ENCODE data around the gene GATB.

DNA sequence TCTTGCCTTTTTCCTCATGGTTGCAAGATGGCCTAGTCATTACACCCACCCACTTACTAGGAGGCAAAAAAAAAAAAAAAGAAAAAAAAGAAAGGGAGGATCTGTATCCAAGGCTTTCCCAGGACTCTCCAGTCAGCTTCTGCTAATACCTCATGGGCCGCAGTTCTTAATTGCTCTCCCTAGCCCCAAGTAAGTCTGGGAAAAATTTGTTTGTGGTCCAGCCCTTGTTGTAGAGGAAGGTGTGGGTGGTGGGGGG, 24.1 kb downstream of the ARHGAP10 start:
- RRBS: no CpG with 5 or more reads among the region's 1 CpG

GRCh38 chr4:147921717-147922405, 190.0 kb downstream of the ARHGAP10 start:
- RRBS: no CpG with 5 or more reads among the region's 6 CpGs

DNA sequence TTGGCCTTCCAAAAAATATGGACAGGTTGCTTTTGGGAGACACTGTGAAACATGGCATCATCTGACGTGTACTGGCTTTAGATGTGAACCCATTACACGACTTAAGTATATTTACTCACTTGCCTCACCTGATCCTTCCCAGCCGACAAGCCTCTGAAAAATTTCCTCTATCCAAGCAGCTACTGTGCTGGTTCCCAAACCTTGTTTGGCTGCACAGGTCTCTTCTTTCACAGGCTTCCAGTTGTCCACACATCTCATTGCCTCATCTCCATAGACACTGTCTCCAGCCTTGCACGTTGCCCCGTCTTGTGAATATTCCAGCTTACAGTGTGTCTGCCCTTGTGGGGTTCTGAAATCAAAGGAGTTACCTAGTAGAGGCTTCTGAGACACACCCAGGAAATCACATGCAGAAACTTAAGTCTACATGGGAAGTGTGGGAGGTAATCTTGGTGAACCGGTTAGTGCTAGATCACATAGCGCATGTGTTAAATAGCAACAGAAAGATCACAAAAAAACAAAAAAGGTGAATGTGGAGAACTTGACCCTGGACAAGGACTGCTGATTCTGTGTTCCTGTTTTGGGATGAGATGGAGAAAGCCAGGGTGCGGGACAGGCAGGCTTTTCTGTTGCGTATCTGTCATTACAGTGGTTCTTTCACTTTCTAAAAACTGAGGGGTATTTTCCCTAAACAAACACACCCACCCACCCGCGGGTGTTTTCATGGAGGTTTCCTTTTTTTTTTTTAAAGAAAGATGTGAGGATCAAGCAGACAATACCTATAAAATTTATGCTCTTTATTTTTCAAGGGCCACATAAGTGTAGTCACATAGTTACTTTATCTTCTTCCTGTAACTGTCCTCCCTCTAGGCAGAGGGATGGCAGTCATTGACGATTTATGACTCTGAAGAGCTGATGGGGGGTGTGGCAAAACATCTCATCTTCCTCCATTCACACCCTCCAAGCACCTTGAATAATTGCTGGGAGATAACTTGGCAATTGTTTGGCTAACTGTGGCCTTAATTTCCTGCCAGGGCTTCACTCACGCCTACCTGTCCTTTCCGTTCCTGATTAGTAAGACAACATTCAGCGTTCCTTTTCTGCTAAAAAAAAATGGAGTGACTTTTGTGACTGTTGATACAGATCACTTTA, 328.9 kb downstream of the ARHGAP10 start:
- RRBS: no CpG with 5 or more reads among the region's 15 CpGs

DNA sequence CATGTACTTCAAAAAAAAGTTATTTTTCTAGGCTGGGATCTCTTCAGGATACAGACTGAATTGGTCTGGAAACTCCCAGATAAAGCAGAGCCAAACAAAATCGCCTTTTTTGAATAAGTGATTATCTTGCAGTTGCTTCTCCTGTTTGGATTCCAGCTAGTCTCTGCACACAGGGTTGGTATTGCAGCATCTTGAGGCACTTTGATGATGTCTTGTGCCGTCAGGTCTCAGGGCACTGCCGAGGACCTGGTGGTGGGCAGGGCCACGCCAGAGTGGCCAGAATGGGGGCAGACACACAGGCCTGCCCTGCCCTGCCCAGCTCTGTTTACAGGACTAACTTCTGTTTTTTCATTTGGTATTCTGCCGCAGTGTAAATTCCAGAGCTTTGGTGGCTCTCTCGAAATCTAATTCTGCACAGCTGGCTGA, 276.1 kb downstream of the NR3C2 start:
- RRBS: no CpG with 5 or more reads among the region's 6 CpGs

DNA sequence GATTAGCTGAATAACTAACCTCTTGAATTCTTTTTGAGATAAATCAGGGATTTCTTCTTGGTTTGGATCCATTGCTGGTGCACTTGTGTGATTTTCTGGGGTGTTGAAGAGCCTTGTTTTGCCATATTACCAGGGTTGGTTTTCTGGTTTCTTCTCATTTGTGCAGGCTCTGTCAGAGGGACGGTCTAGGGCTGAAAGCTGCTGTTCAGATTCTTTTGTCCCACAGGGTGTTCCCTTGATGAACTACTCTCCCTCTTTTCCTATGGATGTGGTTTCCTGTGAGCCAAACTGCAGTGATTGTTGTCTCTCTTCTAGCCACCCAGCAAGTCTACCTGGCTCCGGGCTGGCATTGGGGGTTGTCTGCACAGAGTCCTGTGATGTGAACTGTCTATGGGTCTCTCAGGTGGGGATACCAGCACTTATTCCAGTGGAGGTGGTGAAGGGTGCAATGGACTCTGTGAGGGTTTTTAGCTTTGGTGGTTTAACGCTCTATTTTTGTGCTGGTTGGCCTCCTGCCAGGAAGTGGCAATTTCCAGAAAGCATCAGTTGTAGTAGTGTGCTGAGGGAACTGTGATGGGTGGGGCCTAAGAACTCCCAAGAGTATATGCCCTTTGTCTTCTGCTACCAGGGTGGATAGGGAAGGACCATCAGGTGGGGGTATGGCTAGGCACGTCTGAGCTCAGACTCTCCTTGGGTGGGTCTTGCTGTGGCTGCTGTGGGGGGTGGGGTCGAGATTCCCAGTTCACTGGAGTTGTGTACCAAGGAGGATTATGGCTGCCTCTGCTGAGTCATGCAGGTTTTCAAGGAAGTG, 250.1 kb downstream of the NR3C2 start:
- RRBS: no CpG with 5 or more reads among the region's 5 CpGs

DNA sequence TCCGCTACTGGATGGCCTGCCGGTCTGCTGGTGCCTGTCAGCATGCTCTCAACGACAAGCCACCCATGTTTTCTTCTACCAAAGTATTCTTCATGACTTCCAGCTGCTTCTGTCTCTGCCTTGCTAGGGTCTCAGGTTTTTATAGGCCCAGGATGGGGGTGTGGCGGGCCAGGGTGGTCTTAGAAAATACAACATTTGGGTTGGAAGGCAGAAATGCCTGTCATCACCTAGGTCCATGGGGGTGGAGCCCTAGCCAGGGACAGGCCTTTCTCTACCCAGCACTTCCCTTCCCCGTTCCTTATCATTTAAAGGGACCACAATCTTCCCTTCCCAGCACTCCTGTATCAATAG, 108.5 kb upstream of the IQCM start:
- RRBS: no CpG with 5 or more reads among the region's 5 CpGs

DNA sequence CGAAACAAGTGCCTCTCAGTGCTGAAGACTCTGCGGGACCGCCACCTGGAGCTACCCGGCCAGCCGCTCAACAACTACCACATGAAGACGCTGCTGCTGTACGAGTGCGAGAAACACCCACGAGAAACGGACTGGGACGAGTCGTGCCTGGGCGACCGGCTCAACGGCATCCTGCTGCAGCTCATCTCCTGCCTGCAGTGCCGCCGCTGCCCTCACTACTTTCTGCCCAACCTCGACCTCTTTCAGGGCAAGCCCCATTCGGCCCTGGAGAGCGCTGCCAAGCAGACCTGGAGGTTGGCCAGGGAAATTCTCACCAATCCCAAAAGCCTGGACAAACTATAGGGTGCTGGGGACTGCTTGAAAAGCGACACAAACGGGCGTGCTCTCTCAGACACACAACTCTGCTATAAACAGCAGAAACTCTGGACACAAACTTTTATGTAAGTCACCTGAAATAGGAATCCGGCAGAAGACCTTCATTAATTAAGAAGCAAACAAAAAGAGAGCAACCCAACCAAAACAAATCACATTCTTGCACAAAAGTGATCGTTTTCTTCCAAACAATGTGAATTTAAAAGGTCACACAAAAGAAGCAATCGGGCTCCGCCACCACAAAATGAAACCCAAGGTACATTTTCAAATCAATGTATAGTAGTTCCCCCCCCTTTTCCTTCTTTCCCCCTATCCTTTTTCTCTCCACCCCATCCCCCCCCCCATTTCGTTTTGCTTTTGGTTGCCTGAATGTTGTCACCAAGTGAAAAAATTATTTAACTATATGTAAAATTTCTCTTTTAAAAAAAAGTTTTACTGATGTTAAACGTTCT, 2.0 kb downstream of the MAB21L2 start:
- RRBS: 72% methylated on average over 8 of the region's 29 CpGs

GRCh38 chr4:151104619-151105118, 5.2 kb downstream of the RPS3A start:
- RRBS: no CpG with 5 or more reads among the region's 2 CpGs

GRCh38 chr4:151174778-151175746, 75.6 kb downstream of the RPS3A start:
- RRBS: no CpG with 5 or more reads among the region's 16 CpGs

DNA sequence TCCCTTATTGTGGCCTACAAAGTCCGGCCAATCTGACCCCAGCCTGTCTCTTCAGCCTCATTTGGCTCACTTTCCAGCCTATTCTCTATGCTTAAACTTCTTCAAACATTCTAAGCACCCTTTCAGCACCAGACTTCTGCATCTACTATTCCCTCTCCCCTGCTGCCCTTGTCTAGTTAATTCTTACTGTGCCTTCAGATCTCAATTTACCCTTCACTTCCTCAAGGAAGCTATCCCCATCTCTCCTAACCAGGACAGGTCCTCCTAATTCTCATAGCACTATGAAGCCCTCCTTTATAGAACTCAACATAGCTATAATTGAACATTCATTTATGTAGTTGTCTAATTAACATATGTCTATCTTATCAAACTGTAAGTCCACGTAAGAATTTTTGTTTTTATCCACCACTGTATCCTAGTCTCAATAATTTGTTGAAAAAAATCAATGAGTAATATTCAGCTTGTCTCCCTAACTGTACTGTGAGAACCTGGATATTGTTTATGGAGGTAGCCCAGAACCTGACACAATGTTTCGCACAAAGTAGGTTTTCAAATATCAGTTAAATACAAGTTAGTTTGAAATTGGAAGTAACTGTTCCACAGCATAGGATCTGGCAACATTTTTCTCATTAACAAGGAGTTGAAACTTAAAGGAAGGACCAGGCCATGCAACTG, 16.9 kb downstream of the PRSS48 start:
- RRBS: no CpG with 5 or more reads among the region's 3 CpGs

DNA sequence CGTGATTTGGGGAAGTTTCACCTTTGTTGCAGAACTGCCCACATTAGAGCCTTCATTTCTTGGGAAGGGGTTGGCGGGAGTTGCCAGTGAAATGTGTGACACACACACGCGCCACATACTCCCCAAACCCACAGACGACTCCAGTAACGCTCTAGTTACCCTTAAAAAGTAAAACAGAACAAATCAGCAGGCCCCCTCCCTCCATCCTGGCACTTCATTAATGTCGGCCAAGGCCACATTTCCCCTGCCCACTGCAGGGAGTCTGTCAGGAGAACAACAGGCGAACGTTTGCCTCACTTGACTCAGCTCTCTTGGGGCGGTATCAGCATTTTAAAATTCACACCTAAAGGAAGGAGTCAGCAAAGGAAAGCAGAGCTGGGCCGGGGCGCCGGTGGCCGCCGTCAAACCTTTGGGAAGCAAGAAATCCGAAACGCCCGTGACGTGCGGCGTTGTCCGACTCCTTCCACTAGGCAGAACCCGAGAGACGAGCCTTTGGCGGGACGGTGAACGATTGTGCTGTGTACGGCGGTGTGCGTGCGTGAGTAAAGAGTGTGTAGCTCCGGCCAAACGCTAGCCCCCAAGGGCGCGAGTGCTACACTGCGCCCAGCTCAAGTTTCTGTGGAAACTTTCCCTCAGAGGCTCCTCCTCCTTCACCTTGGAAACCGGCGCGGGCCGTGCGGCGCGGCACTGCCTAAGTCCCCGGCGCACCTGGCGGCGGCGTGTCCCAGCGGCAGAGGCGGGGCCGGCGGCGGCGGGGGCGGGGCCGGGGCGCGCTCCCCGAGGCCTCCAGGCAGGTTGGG, 484 bp upstream of the FHIP1A start:
- RRBS: 3% methylated on average over 23 of the region's 59 CpGs

DNA sequence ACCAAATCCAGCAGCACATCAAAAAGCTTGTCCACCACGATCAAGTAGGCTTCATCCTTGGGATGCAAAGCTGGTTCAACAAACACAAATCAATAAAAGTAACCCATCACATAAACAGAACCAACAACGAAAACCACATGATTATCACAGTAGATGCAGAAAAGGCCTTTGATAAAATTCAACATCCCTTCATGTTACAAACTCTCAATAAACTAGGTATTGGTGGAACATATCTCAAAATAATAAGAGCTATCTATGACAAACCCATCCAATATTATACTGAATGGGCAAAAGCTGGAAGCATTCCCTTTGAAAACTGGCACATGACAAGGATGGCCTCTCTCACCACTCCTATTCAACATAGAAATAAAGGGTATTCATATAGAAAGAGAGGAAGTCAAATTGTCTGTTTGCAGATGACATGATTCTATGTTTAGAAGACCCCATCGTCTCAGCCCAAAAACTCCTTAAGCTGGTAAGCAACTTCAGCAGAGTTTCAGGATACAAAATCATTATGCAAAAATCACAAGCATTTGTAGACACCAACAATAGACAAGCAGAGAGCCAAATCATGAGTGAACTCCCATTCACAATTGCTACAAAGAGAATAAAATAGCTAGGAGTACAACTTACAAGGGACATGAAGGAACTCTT, 56.8 kb downstream of the FHIP1A start:
- RRBS: no CpG with 5 or more reads among the region's 3 CpGs

- RRBS: no CpG with 5 or more reads among the region's 21 CpGs
Observed at GRCh38 chr4:151664919-151666017, 95.5 kb downstream of the GATB start.

DNA sequence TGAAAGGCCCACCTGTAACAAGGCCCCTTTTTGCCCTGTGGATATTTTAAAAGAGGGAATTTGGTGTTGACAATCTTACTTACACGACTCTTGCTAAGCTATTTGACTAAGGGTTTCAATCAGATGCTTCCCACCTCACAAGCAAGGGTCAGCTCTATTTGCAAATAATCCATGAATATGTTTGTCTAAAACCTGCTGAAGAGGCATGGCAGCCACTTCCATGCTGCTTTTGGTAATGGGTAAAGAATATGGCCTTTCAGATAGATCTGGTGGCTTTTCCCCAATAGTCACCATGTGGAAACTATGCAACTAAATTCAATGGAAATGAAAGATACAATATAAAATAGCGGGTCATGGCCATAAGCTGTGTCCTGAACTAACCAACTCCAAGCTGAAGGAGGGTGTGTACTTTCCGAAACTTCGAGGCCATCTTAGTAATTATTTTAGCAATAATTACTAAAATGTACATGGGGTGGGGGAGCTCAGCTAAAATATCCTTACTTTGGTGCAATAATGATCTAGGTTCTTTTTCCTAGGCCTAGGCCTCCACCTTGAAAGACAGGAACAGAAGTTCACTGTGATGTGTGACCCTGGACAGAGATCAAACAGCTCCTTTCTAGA, 92.7 kb downstream of the GATB start:
- RRBS: no CpG with 5 or more reads among the region's 4 CpGs

GRCh38 chr4:151760879-151761630, at the start of gene GATB:
TSS of gene GATB (minus strand) at chr4:151761007.
- RRBS: no CpG with 5 or more reads among the region's 31 CpGs

GRCh38 chr4:152071832-152072589, 311.2 kb upstream of the GATB start:
- RRBS: no CpG with 5 or more reads among the region's 9 CpGs

- RRBS: no CpG with 5 or more reads among the region's 6 CpGs
Observed at GRCh38 chr4:152102420-152103074, 341.7 kb upstream of the GATB start.

GRCh38 chr4:152257747-152258200, 278.1 kb downstream of the FBXW7 start:
- RRBS: no CpG with 5 or more reads among the region's 3 CpGs

DNA sequence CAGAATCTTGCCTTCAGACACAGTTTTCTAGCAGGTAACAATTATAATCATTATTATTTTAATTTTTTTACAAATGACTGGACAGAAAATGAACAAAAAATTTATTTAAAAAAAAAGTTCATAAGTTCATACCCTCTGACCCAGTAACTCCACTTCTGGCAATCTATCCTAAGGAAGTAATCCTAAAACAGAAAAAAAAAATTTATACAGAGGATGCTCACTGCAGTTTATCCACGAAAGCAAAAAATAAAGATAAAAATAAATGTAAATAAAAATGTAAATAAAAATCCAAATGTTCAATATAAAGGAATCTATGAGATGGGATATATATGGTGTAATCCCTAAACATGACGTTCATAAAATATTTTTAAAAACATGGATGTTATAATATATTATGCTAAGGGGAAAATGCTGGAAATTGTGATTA, 123.5 kb downstream of the FBXW7 start:
- RRBS: no CpG with 5 or more reads among the region's 2 CpGs

DNA sequence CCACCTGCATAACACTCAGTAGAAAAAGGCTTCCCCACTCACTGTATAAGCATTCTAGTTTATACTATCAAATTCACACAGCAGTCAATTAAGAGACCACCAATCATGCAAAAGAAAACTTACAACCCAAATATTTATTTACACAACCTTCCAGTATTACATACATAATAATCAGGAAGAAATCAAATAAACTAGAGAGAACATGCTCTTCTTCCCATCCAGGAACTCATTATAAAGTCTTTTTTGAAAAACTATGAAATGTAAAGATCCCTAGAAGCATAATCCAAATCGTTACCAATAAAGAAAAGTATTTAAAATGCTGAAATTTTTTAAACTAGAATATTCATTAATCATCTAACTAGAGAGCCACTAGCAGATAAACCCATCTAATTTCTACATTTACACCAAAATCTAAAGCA, 11.0 kb downstream of the FBXW7 start:
- RRBS: no CpG with 5 or more reads among the region's 1 CpG